Subcutaneous preadipocyte (primary cell): ENCODE data around the gene TOR2A.

DNA sequence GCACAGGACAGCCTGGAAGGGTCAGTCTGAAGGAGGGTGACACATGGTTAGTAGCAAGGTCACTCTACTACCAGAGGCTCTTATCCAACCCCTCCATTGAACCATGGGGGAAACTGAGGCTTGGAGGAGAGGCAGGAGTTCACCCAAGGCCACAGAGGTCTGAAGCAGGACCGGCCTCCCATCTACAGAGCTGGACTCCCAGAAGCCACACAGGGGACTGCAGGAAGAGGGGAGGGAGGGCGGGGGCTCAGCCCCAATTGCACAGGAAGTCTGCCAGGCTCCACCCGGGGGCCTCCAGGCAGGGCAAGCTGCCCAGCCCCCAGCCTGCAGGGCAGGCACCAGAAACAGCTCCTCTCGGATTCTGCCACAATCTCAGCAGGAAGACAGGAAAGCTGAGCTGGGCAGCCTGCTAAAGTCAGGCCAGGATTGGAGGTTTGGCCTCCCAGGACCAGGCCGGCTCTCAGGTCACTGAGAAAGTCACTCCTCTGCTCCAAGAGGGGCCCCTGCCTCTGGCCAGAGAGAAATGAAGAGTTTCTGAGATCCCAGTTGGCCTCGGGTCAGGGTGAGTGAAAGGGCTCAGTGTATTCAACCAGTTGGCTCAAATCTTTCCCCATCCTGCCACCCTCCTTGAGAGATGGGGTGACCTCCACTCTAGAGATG is 11.5 kb downstream of the NIBAN2 start:
- CAGE, long polyA plus RNA, result no peak

DNA sequence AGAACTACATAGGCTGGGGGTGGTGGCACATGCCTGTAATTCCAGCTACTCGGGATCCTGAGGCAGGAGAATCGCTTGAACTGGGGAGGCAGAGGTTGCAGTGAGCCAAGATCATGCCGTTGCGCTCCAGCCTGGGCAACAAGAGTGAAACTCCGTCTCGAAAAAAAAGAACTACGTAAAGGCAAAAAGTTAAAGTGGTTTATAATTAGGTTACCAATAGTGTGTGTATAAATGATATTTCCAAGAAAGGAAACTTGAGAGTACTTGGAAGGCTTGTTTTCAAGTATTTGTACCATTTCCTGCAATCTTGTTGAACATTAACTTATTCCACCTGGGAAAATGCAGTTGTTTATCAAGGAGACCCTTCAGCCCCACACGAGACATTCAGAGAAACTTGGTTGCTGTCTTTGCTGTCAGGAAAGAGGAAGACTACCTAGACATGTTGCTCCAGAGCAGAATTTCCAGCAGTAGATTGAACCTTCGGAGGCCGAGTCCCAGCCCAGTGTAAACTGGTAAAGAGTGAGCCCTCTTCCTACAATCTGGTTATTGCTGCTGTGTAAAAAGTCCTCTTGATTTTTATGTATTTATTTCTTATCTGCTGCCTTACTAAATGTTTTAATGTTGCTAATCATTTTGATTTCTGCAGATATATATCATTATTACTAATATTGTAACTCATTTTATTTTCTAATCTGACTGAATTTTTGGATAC is 30.1 kb downstream of the STXBP1 start:
- CAGE, long polyA plus RNA, result no peak

- CAGE, long polyA plus RNA, result no peak
These were observed at the start of gene TOR2A for GRCh38 chr9:127734947-127735816. Gene TOR2A, minus strand, starts transcription at chr9:127735294.

DNA sequence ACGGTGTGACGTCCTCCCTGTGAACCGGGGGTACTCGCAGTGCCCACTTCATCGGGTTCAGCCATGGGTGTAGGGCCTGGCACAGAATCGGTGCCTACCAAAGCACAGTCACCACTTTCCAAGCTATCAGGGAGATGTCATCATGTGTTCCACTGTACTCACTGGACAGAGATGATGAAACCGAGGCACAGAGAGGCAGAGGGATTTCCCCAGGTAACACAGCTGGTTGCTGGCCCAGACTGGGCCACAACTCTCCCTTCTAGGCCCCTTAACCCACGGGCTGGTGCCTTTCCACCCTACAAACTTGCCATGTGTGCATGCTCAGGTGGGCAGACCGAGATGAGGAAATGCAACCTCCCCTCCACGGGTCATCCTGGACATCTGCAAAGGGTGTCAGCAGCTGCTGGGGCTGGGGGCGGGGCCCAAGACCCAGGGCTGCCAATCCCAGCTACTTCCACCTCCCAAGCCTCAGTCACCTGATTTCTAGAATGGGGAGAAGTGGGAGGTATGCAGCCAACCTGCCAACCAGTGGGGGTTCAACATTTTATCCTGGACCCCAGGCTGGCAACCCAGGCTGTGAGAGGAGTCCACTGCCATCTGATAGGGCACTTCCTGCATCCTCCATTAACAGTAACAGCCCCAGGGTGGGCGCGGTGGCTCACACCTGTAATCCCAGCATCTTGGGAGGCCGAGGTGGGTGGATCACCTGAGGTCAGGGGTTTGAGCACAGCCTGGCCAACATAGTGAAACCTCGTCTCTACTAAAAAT is 882 bp upstream of the SH2D3C start:
- CAGE, long polyA plus RNA, result no peak

- CAGE, long polyA plus RNA, result no peak
These were observed 1.1 kb downstream of the FPGS start for GRCh38 chr9:127803462-127804601.

GRCh38 chr9:127826187-127827180 is 23.8 kb downstream of the FPGS start:
- CAGE, long polyA plus RNA, result no peak

DNA sequence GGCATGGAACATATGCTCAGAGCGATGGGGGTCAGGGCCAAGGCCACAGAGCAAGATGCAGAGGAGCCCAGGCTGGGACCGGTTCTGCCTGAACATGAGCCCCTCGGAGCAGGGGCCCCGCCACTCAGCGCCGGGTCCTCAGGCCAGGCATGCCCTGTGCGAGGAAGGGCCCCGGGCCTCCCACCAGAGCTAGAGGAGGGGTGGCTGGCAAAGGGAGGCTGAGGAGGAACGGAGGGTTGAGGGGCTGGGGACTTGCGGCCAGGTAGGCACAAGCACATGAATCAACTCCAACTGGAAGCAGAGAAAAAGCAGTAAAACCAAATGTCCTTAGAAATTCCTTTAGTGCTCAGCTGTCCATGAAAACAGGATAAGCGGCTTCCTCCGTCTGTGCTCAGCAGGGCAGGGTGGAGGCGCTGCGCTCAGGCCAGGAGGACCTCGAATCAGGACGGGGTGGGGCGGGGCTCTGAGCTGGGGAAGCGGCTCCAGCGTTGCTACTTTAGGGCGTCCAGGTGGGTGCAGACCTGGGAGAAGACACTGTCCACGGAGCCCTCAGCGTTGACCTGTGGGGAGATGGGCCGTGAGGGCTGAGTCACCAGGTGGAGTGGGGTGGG is 9.9 kb downstream of the AK1 start:
- CAGE, long polyA plus RNA, result no peak

GRCh38 chr9:127904138-127904349 is 4.6 kb upstream of the ST6GALNAC6 start:
- CAGE, long polyA plus RNA, result no peak

DNA sequence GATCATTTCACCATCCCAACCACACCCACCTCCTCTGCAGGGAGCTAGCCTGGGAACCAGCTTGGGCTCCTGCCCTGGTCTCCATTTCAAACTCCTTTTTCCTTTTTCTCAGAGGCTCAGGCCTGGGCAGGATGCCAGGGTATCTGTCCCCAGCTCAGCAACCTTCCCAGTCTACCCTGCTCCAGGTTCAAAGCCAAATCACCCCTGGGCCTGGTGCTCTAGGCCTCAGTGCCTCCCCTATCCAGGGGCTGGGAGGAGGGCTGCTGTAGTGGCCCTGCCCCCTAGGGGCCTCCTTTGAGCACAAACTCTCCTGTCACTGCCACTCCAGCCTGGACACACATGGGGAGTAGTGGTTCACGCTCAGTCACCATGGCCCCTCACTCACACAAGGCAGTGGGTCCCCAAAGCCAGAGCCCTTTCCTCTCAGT is 1.4 kb upstream of the ST6GALNAC4 start:
- CAGE, long polyA plus RNA, result no peak

GRCh38 chr9:127936798-127937716 is 597 bp downstream of the DPM2 start:
- CAGE, long polyA plus RNA, result no peak

DNA sequence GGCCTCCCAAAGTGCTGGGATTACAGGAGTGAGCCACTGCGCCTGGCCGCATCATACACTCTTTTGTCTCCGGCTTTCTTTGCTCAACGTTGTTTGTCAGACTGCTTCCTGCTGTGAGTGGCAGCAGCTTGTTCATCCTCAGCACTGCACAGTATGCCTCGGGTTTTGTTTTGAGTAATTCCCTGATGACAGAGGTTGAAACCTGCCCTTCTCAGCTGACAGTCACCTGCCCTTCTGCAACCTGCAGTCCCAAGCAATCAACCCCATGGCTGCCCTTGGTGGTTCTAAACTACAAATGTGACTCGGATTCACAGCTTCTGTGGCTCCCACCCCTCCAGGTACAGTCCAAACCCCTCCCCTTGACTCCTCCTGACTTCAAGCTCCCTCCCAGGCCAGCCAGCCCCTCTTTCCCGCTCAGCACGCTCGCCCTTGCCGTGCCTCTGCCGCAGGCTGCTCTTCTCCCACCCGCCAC is 10.4 kb downstream of the EEIG1 start:
- CAGE, long polyA plus RNA, result no peak

- CAGE, long polyA plus RNA, result no peak
These were observed 10.9 kb upstream of the EEIG1 start for GRCh38 chr9:127991649-127992228.

GRCh38 chr9:128026094-128026666 is 40.9 kb downstream of the NAIF1 start:
- CAGE, long polyA plus RNA, result no peak

DNA sequence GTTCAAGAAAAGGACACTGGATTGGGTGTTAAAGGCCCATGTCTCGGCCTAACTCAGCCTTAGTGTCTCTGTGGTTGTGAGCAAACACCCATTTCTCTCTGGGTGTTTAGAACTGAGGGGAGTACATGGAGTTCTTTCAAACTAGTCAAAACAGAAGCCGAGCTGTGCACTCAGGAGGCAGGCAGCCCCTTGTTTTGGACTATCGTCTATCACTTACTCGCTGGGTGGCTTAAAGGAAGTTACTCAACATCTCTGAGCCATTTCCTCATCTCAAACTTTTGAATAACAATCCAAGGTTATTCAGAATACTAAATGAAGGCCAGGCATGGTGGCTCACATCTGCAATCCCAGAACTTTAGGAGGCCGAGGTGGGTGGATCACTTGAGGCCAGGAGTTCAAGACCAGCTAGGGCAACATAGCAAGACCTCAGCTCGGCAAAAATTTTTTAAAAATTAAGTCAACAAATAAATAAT is 39.9 kb downstream of the NAIF1 start:
- CAGE, long polyA plus RNA, result no peak

DNA sequence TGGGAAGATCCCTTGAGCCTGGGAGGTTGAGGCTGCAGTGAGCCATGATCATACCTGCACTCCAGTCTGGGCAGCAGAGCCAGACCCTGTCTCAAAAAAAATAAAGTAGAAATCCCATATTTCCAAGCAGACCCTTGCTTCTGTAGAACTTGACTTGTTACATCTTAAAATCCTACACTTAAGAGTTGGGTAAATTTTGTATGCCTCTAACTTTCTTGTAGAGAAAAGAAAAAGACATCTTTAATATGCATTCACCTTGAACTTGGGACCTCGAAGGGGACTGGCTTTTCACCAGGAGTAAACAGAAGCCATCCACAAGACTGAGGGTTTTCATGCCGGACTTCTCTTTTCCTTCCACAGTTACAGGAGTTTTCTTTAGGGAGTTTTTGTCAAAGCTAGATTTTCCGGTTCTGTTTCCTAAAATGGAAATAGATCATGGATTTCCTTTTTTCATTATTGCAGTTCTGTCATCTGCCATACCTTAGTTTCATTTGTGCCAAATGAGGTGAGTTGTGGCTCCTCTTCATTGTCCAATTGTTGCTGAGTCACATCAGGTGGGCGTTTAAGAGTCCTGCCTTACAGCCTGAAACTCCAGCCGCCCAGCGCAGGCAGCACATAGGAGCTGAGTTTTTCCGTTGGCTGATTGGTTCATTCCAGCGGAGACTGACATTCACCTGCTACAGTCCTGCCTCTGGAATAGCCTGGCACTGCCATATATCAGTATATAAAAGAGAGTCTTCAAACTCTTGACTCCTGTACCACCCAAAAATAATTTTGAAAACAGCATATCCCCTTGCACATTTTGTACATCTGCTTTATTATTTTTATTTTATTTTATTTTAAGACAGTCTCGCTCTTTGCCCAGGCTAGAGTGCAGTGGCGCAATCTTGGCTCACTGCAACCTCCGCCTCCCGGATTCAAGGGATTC is 14.1 kb downstream of the SLC25A25 start:
- CAGE, long polyA plus RNA, result no peak

GRCh38 chr9:128096747-128097325 is 28.8 kb downstream of the SLC25A25 start:
- CAGE, long polyA plus RNA, result no peak

- CAGE, long polyA plus RNA, result no peak
These were observed 7.2 kb upstream of the LCN2 start for GRCh38 chr9:128141876-128142624.

DNA sequence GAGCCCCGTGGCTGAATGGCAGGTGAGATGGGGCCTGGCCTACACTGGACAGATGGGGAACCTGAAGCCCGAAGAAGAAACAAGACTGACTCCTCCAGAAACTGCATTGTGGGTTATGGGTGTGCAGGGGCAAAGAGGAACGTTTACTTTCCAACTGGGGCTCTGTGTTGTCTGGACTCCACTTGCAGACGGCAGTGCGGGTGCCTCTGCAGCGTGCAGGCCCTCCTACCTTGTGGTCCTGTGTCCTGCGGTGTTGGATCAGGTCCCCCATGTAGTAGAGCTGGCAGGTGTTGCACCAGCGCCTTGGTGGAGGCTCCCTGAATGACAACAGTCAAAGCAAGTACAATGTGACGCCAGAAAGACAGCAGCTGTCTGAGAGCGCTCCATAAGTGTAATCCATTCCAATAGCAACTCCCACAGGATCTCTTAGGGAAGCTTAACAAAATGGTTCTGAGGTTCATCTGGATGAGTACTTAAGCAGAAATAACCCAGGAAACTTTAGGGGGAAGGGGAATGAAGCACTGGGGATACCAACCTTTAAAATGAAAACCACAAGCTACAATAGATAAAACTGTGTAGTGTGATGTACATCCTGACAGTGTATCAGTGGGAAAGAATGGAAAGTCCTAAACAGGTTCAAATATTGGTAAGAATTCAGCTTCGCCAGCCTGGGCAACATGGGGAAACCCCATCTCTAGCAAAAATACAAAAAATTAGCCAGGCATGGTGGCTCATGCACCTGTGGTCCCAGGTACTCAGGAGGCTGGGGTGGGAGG is 9.9 kb downstream of the BBLN start:
- CAGE, long polyA plus RNA, result no peak

DNA sequence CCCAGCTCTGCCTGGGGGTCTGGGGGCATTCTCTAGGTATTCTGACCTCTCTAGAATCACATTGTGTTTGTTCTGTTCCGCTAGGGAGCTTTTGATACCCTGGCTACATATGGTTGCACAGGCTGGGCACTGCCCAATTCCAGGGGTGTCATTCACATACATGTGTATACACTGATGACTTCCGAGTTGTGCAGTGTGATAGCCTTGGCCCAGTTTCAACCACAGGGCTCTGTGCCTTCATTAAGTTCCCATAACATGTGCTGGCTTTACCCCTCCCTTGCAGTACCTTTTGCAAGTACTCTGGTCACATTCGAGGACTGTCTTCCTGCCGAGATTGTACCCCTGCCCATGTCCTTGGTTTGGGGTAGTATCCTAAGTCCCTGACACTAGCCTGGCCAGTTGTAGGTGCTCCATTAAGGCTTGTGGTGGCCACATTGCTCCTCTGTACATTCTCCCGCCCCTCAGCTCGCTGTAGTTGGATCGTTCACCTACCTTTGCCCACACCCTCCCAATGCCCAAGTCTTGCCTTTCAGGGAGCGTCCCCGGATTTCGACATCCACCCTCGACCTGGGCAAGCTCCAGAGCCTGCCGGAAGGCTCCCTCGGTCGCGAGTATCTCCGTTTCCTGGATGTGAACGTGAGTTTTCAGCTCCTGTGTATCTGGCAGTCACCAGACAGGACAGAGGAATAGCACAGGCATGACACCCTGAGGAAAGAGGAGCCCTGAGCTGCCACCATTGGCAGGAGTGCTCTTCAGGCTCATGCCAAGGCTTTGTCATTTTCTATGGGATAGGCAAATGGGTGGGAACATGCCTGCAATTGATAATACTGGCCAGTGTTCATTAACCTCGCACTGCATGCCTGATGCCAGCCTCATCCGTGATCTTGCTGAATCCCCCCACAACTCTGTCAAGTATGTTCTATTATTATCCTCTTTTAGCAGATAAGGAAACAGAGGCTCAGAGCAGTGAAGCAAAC is 2.9 kb downstream of the COQ4 start:
- CAGE, long polyA plus RNA, result no peak

DNA sequence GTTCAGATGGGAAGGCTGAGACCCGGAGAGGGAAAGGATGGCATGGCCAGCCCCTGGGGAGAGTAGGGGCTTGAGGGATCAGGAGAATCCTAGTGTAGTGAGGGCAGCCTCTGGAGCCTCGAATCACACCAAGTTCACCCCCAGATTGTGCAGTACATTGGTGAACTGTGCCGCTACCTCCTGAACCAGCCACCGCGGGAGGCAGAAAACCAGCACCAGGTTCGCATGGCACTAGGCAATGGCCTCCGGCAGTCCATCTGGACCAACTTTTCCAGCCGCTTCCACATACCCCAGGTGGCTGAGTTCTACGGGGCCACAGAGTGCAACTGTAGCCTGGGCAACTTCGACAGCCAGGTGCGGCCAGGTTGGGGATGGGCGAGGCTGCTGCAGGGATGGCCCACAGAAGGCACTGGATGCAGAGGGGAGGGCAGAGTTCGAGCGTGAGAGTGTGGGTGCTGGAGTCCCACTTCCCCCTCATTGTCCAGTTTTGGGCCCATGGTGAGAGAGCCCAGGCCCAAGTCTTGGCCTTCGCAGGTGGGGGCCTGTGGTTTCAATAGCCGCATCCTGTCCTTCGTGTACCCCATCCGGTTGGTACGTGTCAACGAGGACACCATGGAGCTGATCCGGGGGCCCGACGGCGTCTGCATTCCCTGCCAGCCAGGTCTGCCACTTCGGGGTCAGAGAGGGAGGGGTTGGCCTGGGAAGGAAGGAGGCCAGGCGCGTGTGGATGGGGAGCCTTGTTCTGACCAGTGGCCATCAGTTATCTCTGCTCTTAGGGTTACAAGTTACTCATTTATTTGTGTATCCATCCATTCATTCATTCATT is 12.8 kb downstream of the SLC27A4 start:
- CAGE, long polyA plus RNA, result no peak